Cardiac atrium fibroblast (primary cell): ENCODE results near the gene TNK2.

GRCh38 chr3:195544773-195545068 lies 1.6 kb upstream of the PPP1R2 start:
- RAMPAGE, long total RNA: no peak

DNA sequence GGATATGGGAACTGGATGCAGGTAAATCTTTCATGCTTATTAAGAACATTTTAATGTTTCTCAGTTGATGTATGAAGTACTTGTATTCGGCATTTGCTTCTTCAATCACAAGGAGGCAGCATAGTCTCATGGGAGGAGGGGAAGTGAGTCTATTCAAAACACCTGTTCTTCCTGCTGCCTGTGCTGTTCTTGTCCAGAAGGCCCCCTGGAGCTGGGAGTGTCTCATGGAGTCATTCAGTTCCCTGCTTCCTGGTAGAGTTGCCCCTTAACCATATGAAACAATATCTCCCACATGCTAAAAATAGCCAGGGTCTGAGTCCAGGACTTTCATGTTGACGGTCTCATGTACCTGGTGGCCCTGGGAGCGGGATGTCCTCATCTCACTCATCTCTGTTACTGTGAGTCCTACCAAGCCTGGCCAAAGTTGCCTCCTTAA lies 15.5 kb upstream of the PPP1R2 start:
- RAMPAGE, long total RNA: no peak

DNA sequence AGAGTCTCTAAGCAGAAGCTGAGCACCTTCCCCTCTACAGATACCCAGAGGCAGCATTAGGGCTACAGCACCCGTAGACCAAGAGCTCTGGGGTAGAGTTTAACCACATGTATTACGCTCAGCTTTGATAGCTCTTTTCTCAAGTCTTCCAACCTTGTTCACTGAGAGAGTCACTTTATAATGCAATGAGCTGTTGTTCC lies 20.2 kb downstream of the APOD start:
- RAMPAGE, long total RNA: no peak

GRCh38 chr3:195583063-195583445 lies 686 bp downstream of the APOD start:
- RAMPAGE, long total RNA: no peak

GRCh38 chr3:195696385-195697145 lies 24.2 kb upstream of the MUC20 start:
- RAMPAGE, long total RNA: no peak

- RAMPAGE, long total RNA: no peak
Observed at GRCh38 chr3:195790528-195791502, 20.9 kb downstream of the MUC4 start.

DNA sequence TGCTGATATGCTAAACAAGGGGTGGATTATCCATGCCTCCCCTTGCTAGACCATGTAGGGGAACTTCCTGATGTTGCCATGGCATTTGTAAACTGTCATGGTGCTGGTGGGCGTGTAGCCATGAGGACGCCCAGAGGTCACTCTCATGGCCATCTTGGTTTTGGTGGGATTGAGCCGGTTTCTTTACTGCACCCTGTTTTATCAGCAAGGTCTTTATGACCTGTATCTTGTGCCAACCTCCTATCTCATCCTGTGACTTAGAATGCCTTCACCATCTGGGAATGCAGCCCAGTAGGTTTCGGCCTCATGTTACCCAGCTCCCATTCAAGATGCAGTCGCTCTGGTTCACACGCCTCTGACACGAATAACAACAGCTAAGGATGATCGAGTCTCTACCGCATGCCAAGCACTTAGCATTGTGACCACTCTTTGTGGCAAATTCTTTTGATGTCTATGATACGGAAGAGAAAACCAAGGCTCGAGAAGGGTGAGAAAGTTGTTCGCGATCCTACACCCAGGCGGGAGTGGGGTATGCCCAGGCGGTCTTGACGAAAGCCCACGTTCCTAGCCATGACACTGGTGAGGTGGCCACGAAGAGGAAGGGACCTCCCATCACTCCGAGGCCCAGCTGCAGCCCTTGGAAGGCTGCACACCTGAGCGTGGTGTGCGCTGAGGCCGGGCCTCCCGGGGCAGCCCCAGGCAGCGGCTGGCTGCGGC lies 37.3 kb upstream of the MUC4 start:
- RAMPAGE, long total RNA: no peak

DNA sequence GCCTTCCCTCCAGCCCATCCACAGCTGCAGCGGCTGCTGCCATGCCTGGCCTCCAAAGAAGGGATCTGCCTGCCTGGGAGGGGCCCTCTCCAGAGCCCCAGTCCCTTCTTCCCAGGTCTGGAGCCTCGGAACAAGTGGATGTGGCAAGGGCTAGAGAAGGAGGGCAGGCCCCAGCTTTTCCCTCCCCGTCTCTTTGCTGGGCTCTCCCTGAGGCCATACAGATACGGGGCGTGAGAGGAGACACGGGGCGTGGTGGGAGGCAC lies 29.8 kb downstream of the TNK2 start:
- RAMPAGE, long total RNA: no peak

- RAMPAGE, long total RNA: no peak
Observed at GRCh38 chr3:195907600-195908758, at the start of gene TNK2. Gene TNK2, minus strand, starts transcription at chr3:195908551.

GRCh38 chr3:195941699-195942611 lies 33.6 kb upstream of the TNK2 start:
- RAMPAGE, long total RNA: no peak

GRCh38 chr3:196115624-196116215 lies 33.8 kb upstream of the TFRC start:
- RAMPAGE, long total RNA: no peak

DNA sequence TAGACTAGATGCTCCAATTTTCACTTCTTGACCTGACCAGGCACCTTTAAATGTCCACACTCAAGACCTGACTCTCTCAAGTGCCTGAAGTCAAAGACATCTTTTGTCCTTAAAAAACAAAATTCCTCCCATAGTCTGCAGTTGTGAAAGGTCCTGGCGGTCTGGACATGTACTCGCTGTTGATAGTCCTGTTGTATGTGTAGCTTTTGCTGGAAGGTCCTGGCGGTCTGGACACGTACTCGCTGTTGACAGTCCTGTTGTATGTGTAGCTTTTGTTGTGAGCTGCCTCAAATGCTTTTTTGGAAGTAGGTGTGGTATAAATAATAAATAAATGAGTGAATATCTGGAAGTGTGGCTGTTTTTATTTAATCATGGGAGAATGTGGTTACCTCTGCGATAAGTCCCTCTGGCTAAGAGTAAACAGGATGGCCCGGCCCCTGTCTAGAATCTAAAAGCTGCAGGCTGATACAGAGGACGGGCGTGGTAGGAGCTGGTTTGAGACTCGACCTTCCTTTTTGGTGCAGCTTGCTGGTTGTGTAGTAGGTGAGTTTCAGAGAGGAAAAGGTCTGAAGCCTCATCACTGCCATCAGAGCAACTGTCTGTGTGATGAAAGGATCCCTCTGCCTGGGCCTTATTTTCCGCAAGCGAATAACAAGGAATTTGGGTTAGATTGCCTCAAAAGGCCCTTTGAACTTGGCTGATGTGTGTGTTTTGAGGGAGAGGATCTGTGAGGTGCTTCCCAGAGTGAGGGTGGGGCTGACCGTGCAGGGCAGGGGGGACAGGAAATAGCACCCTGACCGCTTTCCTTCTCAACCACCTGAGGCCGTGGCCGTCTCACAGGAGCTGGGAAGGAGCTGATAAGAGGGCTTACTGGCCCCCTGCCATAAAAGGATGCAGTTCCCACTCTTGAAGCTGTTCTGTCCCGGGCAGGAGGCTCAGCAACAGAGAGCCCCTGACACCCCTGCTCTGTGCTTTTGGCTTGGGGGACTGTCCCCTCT lies 45.3 kb upstream of the TFRC start:
- RAMPAGE, long total RNA: no peak

- RAMPAGE, long total RNA: no peak
Observed at GRCh38 chr3:196138419-196138805, 56.5 kb upstream of the TFRC start.

GRCh38 chr3:196142113-196142912 lies 60.4 kb upstream of the TFRC start:
- RAMPAGE, long total RNA: no peak

DNA sequence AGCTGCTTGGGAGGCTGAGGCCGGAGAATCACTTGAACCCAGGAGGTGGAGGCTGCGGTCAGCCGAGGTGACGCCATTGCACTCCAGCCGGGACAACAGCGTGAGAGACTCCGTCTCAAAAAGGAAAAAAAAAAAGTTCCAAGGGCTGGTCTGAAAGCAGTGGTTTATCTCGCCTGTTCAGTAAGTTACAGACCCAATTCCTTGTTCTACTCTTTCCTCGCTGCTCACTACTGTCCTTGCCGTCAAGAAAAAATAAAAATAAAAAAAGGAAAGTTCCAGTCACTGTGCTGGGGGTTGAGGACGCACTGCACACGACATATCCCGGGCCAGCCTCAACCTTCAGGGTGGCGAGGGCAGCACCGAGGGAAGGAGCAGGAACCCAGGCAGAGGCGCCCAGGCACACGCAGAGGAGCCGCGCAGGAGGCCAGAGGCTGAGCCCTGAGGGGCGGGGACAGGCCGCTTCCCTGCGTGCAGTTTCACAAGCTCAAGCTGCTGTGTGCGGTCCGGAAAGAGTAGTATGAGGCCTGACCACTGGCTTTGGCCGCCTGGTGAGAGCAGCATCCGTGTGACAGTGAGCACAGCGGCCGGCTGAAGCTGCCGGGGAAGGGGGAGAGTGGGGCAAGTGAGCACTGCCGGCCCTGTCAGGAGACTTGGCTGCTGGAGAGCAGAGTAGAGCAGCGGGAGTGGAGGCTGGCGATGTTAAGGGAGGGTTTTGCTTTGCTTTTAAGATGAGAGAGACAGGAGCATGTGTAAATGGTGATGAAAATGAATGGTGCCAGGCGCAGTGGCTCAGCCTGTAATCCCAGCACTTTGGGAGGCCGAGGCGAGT lies 8.8 kb downstream of the ZDHHC19 start:
- RAMPAGE, long total RNA: no peak

GRCh38 chr3:196227234-196228374 lies 11.3 kb downstream of the SLC51A start:
- RAMPAGE, long total RNA: no peak

DNA sequence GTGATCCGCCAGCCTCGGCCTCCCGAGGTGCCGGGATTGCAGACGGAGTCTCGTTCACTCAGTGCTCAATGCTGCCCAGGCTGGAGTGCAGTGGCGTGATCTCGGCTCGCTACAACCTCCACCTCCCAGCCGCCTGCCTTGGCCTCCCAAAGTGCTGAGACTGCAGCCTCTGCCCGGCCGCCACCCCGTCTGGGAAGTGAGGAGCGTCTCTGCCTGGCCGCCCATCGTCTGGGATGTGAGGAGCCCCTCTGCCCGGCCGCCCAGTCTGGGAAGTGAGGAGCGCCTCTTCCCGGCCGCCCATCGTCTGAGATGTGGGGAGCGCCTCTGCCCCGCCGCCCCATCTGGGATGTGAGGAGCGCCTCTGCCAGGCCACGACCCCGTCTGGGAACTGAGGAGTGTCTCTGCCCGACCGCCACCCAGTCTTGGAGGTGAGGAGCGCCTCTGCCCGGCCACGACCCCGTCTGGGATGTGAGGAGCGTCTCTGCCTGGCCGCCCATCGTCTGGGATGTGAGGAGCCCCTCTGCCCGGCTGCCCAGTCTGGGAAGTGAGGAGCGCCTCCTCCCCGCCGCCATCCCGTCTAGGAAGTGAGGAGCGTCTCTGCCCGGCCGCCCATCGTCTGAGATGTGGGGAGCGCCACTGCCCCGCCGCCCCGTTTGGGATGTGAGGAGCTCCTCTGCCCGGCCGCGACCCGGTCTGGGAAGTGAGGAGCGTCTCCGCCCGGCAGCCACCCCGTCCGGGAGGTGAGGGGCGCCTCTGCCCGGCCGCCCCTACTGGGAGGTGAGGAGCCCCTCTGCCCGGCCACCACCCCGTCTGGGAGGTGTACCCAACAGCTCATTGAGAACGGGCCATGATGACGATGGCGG lies 27.7 kb downstream of the SLC51A start:
- RAMPAGE, long total RNA: no peak

DNA sequence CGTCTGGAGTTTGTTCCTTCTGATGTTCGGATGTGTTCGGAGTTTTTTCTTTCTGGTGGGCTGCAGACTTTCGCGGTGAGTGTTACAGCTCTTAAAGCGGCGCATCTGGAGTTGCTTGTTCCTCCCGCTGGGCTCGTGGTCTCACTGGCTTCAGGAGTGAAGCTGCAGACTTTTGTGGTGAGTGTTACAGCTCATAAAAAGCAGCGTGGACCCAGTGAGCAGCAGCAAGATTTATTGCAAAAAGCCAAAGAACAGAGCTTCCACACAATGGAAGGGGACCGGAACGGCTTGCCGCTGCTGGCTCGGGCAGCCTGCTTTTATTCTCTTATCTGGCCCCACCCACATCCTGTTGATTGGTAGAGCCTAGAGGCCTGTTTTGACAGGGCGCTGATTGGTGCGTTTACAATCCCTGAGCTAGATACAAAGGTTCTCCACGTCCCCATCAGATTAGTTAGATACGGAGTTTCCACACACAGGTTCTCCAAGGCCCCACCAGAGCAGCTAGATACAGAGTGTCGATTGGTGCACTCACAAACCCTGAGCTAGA lies 29.9 kb downstream of the FBXO45 start:
- RAMPAGE, long total RNA: no peak

DNA sequence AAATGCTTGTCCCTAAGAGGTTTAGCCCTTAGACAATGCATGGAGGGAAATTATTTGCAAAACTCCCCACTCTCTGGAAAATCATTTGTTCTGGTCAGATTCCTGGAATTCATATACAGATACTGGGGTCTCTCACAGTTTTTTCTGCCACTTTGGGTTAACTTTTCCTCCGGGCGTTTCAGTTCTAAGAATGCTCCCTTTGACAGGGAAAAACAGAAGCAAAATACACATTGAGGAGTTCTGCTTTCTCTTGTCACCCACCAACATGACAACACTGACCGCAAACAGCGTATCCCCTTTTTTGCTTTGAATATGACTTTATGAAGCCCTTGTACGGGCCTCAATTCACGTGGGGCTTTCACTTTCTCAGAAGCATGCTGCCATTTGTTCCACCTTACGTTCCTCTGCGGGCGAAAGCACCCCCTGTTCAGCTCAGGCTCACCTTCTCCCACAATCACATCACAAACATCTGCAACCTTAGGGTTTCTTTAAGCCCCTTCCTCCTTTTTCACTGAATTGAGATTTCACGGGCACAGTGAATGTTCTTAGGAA lies 15.1 kb upstream of the NRROS start:
- RAMPAGE, long total RNA: no peak

DNA sequence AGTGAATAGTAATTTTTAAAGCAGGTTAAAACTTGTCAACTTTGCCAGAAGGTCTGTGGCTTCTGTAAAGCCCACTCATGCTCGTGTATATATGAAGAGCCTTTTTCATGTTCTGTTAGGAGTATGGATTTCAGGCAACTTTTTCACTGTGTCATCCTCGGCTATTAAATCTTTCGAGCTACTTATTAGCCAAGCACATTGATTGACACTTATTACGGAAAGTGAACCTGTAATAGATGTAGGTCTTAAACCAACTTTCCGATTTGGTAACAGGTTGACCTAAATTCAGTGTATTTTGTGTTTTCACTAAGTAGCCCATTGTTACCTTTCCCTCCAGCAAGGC lies 1.6 kb downstream of the PAK2 start:
- RAMPAGE, long total RNA: no peak